ENCODE measurements around the genes MT1X, CETP and KATNB1.

GRCh38 chr16:56681590-56682549 is at the start of gene MT1X:
MT1X (plus strand) TSS chr16:56682470.
- PRO-cap = bidirectional peak, plus-strand start at chr16:56682470, minus-strand start at chr16:56682348

GRCh38 chr16:56814649-56815264 is 50.2 kb upstream of the SLC12A3 start:
- PRO-cap = no peak

DNA sequence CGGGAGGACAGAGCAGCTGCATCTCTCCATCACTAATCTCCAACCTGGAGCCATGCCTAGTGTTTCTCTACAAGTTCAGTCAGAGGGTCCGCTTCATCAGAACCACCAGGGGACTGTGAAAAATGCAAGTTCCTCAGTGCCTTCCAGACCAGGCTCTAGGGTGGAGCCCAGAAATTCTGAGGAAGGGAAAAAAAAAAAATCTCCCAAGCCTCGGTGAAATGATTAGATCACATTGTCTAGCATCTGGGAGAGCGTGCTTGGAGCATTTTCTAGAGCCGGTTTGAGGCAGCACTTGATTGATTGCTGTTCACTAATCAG is 22.4 kb upstream of the HERPUD1 start:
- PRO-cap = no peak

DNA sequence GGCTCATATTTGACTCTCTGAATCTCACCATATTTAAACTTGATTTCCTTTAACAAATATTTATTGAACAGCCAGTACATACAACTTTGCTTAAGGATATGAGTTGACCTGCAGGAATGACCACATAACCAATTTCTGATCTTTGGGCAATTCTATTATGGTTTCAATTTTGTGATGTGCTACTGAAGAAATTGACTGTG is 6.0 kb downstream of the HERPUD1 start:
- PRO-cap = no peak

GRCh38 chr16:56961579-56962193 is at the start of gene CETP:
CETP (plus strand) TSS chr16:56961950.
- PRO-cap = no peak

DNA sequence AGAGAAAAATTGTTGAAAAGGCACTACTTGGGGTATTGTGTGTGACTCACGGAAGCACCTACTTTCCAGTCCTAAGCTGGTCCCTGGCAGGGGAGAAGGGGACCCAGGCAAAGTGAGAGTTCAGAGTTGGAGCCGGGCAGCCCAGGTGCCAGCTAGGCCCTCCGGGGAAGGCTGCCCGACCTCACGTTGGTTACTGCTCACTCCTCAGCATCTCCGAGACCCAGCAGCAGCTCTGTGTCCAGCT is 26.1 kb upstream of the CPNE2 start:
- PRO-cap = no peak

DNA sequence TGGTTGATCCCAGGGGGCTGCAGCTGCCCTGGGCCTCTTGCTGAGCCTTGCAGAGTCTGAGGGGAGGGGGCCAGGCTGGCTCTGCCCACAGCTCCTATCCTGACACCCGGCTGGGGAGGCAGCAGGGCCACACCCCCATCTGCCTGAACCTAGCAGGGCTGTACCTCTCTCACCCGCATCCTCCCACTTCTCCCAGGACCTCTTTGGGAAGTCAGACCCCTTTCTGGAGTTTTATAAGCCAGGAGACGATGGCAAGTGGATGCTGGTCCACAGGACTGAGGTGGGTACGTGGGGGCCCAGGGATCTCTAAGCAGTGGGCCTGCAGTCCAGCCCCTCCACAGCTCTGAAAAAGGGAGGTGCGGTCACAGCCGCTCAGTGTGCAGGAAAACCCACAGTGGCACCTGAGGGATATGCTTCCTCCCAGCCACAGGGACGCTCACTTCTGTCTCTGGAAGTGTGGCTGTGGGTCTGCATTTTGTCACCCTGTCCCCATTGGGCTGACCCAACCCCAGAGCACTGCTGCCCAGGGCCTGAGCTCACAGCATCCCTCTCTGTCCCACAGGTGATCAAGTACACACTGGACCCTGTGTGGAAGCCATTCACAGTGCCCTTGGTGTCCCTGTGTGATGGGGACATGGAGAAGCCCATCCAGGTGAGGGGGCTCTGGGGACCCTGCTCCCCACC is 26.8 kb downstream of the CPNE2 start:
- PRO-cap = no peak

DNA sequence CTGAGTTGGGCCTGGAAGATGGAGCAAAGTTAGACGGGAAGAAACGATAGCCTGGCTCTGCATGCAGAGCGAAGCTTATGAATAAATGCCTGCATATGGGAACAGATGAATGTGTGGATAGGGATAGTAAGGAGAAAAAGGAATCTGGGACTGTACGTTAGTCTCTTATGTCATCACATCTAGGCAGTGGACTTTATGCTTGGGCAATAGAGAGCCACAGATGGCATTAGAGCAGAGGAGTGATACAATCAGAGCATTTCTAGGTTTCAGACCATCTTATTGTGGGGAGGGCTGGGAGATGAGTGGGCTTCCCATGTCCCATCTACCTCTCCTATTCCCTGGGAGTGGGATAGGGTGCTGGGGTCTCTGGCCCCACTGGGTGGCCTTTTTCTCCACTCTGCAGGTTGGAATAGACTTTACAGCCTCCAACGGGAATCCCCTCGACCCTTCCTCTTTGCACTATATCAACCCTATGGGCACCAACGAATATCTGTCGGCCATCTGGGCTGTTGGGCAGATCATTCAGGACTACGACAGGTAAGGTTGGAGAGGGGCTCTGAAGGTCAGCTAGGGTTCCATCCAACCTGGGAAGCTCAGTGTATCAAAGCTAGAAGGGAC is 33.2 kb downstream of the CPNE2 start:
- PRO-cap = no peak

DNA sequence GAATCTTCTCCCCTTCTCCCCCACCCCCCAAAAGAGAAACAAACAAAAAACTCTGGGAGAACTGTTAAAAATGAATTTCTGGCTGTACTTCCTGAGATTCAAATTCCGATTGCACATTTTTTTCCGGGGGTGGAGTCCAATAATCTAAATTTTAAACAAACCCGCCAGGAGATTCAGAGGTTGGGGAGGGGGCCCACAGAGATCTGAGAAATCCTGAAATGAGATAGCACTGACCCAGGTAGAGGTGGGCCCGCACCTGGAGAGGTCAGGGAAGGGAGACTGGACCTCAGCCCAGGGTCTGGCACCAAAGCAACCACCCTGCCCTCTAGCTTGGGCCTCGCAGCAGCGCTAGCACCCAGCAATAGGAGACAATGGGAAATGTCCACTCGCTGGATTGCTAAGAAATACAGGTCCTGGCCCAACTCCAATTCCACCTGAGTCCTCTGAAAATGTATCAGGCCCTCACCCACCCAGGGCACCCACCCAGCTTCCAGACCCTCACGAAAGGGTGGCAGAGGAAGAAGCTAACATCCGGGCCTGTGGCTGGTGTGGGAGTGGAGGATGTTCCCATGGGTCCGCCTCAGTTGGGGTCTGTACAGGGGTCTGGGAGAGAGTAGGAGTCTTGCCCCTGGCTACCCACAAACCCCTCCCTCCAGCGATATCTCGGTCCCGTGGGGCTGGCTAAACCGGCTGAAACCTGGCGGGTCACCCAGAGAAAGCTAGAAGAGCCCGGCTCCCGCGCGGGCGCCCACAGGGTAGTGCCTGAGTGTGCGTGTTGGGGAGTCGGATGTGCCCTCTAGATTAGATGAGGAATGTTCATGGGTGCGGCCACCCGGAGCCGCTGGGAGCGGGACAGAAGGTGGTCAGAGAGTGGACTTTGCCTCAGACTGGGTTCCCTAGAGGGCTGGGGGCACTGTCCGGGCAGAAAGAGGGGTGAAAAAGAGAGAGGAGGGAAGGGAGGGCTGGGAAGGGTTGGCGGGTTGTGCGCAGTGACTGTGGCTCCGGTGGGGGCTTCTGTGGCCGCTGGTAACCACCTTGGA is 1.1 kb downstream of the PLLP start:
- PRO-cap = no peak

DNA sequence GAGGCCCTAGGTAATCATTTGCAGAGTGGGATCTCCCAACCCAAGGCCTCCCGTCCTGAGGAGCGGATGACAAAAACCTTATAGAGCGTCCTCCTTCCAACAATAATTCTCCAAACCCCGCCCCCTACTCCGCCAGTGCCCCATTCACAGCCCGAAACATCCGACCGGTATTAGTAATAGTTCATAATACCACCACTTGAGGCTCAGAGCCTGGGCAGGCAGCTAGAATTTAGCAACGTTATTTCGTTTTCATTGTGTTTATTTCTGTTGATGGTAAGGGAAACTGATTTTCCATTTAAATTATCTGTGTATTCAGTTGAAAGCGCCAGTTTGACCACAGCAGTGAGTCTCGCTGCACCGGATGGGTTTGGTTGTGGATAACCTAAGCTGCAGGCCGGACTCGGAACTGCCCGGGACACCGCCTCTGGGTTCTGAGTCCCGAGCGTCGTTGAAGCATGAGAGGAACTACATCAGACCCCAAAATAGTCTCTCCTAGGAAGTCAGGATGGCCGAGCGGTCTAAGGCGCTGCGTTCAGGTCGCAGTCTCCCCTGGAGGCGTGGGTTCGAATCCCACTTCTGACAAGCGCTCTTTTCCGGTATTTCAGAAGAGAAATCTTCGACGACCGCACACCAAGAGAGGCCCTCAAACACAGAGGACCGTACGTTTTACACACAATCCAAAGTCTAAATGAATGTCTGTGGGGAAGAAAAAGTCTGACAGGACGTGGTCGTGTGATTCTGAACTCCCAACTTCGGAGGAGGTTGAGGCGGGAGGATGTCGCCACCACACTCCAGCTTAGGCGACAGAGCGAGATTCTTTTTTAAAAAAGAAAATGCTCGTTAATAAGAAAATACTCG is 15.2 kb upstream of the PLLP start:
- PRO-cap = bidirectional peak, plus-strand start at position 646 of the sequence, minus-strand start at position 408 of the sequence

GRCh38 chr16:57379224-57380009 is 7.1 kb downstream of the CX3CL1 start:
- PRO-cap = no peak

DNA sequence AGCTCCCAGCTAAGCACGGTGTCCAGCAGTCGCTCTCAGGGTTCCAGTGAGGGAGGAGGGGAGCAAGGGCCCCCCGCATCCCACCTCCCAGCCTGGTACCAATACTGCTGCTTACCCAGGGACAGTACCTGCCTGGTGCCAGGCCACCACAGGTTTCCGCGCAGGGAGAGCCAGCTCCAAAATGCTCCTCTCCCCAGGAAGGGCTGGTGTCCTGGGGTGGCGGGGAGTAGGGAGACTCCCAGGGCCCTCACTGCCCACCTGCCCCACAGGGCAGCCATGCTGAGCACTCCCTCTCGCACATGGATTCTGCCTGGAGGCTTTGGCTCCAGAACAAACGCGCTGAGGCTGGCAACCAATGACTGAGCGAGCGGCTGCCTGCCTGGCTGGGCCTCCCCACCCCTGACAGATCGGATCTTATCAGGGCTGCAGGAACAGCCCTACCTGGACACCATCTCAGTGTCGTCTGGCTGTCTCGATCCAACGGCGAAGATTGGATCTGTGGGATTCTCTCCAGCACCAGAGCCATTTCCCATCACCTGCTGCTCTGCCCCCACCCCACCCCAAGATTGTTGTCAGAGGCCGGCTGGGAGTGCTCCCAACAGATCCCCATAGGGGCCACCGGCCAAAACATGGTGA is 2.3 kb downstream of the DOK4 start:
- PRO-cap = no peak

DNA sequence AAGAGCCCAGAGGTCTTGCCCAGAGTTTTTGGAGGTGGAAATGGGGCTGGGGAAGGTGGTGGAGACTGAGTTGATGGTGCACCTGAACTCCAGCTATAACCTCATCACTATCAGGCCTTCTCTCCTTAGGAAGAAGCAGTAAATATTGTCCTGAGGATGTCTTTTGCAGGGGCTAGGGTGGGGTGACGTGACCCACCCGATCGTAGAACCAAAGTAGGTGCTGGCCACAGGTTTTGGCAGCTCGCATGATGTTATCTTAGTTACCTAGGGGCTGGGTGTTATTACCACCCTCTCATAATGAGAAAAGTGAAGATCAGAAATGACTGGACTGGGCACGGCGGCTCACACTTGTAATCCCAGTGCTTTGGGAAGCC is 1.6 kb upstream of the CCDC102A start:
- PRO-cap = no peak

- PRO-cap = no peak
Observed at GRCh38 chr16:57592412-57593242, 35.8 kb upstream of the ADGRG1 start.

- PRO-cap = no peak
Observed at GRCh38 chr16:57606736-57607542, 21.5 kb upstream of the ADGRG1 start.

- PRO-cap = unidirectional peak, plus-strand start at chr16:57735781
Observed at GRCh38 chr16:57735663-57736458, at the start of gene KATNB1. KATNB1 (plus strand) TSS chr16:57735770.

DNA sequence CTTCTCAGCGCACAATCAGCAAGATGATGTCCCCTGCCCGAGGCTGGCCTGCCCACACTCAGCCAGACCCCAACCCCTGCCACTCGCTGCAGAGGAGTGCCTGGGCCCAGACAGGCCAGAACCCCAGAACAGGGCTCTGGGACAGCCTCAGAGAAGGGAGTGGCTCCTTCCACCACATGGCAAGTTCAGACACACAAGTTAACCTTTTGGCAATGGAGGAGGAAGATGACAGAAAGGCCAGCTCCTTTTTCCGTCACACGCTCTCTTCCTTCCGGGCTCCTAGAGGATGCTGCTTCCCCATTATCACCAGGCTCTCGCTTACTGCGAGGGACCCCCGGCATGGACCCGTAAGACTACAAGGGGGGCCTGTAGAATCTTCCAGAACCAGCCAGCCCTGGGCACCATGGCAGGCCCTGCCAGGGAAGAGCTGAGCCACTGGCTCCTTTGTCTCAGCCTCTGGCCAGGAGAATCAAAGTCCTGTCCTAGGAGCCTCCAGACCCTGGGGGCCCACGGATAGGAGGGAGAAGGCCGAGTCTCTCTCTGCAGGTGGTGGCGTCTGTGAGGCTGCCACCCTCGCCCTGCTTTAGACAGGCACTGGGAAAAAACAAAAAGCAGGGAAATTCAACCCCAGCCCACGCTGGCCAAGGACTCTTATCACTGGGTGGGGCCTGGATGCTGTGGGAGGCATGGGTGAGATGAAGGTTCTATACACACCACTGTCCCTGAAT is 14.5 kb downstream of the KIFC3 start:
- PRO-cap = no peak

DNA sequence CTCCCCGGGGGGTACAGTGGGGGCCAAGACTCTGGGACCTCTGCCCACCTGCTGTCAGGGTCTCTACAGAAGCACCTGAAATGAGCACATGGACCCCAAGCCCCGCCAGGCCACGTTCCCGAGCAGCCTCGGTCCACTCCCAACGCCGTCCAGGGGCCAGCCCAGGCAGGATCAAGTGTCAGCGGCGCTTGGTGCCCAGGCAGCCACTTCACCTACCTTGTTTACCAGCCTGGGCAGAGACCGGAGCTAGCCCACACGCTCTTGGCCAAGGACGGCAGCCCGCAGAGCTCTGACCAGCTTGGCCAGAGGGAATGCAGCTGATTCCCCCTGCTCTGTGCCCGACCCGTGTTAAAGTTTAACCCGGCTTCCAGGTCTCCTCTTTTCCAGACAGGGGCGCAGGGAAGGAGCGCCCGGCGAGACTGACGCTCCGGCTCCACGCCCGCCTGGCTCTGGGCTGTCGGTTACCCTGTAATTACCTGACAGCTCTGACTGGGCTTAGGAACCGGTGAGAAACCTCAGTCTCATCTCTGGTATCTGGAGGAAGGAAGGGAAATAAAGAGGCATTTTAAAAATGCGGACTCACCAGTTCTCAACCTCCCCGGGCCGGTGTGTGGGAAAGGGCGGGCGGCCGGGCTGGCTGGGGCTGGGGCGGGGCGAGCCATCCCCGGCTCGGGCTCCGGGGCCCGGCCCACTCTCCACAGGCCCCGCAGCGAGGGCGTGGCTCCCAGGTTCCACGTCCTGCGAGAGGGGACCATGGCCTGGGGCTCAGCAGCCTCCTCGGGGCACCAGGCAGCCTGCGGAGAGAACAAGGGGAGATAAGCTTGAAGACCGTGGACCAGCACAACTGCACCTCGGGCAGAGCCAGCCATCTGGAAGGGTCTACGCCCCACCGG is 4.6 kb downstream of the KIFC3 start:
- PRO-cap = no peak

DNA sequence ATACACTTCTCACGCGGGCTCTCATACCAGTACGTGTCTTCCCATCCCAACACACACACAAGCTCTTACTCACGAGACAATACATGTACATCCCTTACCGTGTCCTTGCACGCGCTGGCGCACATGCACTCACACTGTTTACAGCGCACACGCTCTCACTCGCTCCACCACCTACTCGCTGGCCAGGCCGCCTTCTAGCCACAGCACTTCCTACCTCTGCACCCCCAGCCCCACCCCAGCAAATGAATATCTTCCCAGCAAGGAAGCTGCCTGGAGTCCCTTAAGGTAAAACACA is 544 bp upstream of the KIFC3 start:
- PRO-cap = no peak

DNA sequence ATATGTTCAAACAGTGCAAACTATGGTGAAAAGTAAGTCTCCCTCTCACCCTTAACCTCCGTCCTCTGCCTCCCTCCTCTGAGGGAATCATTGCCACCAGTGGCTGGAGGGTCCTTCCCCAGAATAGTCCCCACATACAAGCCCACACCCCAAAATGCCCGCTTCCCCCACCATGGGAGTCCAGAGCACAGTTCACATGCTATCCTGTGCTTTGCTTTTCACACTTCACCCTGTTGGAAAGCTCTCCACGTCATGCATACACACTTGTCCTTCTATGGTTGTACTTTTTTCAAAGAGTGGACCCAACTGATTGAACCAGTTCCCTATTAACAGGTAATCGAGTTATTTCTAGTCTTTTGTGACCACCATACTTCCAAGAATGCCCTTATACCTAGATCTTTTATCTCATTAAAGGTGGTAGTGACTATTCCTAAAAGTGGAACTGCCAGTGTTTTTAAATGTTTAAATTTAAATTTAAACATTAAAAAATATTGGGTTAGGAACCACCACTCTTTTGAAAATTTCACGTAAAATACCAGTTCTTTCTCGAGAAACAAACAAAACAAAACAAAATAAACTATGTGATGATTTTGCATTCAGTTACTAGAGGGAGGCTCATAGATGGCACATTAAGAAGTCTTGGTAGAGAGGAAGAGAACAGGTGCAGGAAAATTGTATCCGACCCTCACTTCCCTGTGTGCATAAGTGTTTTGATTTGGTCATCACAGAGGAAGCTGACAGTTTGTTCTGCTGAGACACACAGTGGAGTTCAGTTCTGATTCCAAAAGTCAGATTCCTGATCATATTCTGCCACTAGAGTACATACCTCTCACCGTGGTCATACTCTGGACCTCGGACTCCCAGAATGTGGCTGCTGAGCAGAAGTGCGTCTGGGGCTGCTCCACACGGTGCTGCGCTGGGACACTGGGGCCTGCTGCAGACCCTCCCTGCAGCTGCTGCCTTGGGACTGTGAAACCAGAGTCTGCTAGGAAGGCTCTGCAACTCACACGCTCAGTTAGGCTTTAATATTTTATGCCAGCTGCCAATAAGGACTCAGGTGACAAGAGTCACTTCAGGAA is 24.1 kb upstream of the KIFC3 start:
- PRO-cap = no peak